CD14-positive monocyte (primary cell): ENCODE measurements around the gene FAM47E.

DNA sequence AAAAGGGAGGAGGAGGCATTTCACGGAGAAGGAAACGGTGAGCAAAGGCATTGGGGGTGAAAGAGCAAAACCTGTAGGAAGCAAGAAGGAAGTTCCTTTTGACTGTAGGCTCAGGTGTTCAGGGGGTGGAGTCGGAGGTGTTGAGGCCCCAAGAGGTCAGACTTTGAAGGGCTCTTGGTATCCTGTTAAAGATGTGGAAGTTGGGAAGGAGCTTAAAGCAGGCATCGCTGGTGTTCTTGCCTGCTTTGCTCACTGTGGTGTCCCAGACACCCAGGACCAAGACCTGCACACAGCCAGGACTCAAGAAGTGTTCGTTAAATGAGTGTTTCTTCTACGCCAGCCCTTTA is 737 bp upstream of the SCARB2 start:
- CAGE, long polyA plus RNA: no peak

DNA sequence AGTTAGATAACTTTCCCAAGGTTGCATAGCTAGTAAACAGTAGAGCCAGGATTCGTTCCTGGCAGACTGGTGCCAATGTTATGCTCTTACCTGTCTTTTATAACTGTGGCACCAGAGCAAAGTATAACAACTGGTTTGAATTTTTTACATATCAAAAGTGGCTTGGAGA is 15.7 kb upstream of the FAM47E start:
- CAGE, long polyA plus RNA: no peak

- CAGE, long polyA plus RNA: no peak
Observed at GRCh38 chr4:76251377-76252583, at the start of gene FAM47E. FAM47E (plus strand) TSS chr4:76251721.

DNA sequence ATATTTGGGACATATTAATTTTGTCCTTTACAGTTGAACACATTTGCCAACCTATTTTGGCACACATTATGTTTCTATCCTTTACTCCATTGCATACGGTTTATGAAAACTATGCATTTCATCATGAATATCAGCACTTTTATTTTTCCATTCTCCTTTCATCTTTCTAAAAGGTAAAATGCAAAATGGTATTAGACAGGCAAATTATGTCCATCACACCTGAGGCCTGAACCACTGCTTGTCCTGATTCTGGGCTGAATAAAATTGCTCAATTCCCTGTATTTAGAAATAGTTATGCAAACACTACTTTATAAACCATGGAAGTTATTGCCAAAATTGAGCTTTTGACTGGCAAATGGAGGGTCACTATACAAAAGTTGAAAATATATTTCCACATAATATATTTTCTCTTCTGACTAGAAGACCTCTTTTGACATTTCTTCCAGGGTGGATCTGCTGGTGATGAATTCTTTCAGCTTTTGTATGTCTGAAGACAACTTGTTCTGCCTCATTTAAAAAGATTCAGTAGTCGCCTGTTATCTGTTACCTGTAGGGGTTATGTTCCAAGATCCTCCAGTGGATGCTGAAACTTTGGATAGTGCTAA is 21.1 kb downstream of the FAM47E start:
- CAGE, long polyA plus RNA: no peak

DNA sequence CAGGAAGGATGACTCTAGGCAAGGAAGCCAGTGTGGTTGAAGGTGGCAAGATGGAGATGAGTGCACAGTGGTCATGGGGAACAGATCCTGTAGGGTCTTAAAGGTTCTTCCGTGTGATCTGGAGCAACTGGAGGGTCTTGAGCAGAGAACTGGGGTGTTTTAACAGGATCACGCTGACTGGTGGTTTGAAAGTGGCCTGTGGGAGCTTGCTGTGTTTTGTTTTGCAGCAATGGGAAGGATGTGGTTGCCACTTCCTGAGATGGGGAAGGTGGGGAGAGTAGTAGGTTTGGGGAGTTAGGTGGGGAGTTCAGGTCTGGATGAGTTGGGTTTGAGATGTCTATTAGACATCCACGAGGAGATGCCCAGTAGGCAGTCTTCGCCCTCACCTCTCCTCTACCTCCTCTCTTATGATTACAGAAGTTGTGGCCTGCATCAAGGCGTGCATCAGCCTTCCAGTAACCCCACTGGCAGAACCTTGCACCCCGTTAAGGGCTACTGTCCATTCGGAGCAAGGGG is 1.4 kb upstream of the STBD1 start:
- CAGE, long polyA plus RNA: no peak

DNA sequence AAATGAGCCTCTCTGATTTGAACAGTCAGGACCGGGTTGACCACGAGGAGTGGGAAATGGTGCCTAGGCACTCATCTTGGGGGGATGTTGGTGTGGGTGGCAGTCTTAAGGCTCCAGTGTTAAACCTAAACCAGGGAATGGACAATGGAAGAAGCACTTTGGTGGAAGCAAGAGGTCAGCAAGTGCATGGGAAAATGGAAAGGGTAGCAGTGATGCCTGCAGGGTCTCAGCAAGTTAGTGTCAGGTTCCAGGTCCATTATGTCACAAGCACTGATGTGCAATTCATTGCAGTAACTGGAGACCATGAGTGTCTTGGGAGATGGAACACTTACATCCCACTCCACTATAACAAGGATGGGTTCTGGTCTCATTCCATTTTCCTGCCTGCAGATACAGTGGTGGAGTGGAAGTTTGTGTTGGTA is 3.0 kb downstream of the STBD1 start:
- CAGE, long polyA plus RNA: no peak

GRCh38 chr4:76310158-76310591 is 3.6 kb downstream of the STBD1 start:
- CAGE, long polyA plus RNA: no peak

DNA sequence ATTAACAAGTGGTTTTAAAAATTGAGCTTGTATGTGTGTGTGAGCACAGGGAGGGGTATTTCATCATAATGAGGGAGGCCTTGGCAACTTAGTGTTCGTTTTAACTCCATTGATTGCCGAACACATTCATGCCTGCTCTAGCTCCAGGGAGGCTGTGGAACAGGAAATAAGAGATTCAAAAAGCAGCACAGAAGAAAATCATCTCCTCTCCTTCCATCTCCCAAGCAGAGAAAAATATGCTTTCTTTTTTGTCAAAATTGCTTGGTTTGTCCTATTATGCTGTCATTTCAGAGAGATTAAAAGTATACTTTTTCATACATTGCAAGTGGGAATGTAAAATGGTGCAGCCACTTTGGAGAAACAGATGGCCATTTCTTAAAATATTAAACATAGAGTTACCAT is 14.9 kb downstream of the SHROOM3 start:
- CAGE, long polyA plus RNA: no peak

- CAGE, long polyA plus RNA: no peak
Observed at GRCh38 chr4:76569621-76570951, 135.1 kb downstream of the SHROOM3 start.

DNA sequence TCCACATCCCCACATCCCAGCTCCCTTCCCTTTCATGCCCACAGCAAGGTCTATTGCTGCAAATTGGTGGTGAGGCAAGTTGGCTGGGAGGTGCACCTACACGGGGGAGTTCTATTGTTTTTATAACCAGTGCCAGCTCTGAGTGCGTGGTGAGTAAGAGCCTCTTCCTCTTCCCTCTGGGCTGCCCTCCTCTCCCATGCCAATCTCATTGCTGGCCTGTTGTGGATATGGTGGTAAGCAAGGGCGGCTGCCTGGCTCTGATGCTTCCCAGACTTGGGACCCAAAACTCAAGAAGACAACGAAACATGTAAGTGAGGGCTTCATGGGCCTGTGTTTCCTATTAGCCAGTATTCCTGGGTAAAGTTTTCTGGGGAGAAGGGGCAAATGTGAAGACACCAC is 204.3 kb downstream of the SHROOM3 start:
- CAGE, long polyA plus RNA: no peak

- CAGE, long polyA plus RNA: no peak
Observed at GRCh38 chr4:76689891-76690250, 208.1 kb downstream of the SOWAHB start.

DNA sequence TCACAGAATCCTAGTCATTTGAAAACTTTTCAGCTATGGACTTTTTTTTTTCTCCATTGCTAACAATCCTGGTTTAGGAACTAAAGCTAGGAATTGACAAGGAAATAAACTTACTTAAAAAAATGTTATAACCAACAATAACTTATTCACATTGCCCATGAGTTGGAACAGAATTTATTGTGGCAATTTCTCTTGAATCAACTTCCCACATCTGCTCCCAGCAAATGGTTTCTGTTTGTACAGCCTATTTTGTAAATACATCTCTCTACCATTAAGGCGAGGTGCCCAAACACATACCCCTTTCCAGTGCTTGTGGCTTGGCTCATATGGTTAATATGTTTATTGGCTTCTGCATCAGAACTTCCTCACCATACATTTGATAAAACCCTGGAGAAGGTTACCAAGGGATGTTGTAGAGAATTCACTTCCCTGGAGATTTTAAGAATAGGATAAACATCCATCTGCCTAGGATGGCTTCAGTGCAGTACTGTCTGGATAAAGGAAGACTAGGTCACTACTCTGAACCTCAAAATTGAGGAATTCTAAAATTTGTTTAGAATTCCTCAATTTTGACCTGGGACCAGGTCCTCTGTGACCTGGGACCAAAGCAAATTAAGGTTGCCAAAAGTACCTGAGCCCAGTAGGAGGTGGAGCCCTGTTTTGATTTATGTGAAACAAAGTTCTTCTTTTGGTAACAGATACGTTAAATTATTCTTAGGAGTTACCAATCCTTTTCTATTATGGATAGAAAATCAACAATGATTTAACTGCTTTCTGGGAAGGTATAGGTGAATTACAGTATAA is 206.9 kb downstream of the SOWAHB start:
- CAGE, long polyA plus RNA: no peak

DNA sequence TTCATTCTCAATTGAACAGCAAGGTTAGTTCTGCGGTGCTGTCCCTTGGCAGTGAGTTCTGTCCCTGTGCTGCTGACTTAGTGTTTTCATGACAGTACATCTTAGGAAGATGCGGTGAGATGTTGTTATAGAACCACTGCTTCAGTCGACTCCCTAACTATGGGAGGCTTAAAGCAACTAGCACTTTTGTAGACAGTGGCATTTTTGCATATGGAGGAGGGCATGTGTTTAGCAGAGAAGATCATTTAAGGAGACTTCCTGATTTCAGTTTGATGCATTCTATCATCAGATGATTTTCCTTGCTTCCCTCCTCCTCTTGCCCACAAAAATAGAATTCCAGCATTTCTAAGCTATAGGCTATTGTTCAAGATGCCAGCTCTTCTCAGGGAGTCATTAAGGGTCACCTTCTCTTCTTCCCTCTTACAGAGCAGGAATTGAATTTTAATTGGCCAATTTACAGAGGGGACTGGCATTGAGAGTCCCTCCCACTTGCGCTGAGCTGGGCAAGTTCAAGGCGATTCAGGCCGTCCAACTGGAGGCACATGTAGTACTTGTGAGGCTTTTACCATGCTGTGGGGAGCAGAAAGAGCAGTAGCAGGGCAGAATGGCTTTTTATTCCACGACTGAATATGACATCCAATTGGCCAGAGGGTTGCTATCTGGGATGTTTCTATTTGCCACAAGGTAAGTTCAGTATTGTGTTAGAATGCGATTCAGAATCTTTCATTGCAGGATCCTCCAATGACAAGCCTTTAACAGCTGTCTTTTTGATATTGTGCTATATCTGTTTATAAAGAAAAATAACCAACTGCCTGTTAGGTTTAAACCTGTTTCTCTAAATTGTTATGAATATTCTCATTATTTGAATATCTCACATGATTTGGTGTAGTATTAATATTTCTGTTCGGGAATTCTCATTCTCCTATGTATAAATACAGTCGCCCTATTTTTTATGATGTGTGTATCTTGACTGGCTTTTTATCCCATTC is 181.9 kb downstream of the SOWAHB start:
- CAGE, long polyA plus RNA: no peak

- CAGE, long polyA plus RNA: no peak
Observed at GRCh38 chr4:76733322-76733799, 164.6 kb downstream of the SOWAHB start.

GRCh38 chr4:76892551-76893208 is 5.3 kb downstream of the SOWAHB start:
- CAGE, long polyA plus RNA: no peak

DNA sequence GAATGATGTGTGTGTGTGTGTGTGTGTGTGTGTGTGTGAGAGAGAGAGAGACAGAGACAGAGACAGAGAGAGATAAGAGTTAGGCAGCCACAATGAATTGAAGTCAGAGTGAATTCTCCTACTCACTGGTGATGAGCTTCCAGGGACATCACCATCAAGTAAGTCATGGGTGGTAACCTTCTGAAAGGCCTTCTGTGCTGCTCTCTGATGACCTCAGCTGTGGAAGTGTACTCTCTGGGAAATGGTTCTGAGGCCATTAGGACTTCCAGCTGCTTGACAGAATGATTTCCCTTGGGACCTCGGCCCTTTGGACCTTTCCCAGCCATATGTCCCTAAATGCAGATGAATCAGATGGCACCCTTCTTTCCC is 7.4 kb downstream of the SEPTIN11 start:
- CAGE, long polyA plus RNA: no peak

GRCh38 chr4:77002794-77003162 is 53.2 kb downstream of the SEPTIN11 start:
- CAGE, long polyA plus RNA: no peak

DNA sequence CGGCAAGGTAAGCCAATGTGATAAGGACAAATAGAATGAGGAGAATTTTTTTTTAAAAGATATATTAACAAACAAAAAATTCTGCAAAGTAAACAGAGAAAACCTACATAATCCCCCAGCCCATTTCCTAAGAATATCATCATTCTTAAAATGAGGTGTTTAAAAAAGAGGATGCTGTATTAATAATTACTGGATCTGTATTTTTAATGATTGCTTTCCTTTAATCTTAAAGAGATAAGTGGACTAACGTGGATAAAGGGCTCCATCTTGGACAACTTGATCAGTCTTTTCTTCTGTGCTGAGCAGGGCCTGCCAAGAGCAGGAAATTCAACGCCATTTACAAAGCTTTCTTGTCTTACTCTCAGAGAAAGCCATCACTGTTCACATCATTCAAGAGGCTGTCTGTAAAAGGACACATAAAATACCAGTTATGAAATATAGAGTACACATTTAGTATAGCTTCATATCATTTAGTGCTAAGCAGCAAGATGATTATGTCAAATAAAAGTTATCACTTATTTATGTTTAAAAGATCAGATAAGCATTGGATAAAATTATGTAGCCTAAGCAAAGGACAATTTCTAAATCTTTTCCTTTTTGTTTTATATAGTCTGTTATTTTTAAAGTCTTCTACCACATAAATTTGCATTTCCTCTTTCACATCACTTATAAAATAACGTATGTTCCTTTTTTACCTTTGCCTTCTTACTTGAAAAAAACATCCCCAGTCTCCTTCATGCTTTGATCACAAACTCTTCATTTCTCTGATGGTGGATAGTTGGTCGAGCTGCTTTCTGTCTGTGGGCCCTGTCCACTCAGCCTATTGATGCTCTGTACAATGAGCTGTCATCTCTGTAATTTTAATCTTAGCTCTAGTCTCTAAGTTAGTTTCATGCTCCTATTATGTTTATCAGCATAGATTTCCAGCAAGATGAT is 2.2 kb upstream of the CCNG2 start:
- CAGE, long polyA plus RNA: no peak

- CAGE, long polyA plus RNA: no peak
Observed at GRCh38 chr4:77434211-77434705, 171.4 kb upstream of the CXCL13 start.

GRCh38 chr4:77601311-77602008 is 4.2 kb upstream of the CXCL13 start:
- CAGE, long polyA plus RNA: no peak